Measurements from ENCODE around the genes ASNS and CYP3A4.

DNA sequence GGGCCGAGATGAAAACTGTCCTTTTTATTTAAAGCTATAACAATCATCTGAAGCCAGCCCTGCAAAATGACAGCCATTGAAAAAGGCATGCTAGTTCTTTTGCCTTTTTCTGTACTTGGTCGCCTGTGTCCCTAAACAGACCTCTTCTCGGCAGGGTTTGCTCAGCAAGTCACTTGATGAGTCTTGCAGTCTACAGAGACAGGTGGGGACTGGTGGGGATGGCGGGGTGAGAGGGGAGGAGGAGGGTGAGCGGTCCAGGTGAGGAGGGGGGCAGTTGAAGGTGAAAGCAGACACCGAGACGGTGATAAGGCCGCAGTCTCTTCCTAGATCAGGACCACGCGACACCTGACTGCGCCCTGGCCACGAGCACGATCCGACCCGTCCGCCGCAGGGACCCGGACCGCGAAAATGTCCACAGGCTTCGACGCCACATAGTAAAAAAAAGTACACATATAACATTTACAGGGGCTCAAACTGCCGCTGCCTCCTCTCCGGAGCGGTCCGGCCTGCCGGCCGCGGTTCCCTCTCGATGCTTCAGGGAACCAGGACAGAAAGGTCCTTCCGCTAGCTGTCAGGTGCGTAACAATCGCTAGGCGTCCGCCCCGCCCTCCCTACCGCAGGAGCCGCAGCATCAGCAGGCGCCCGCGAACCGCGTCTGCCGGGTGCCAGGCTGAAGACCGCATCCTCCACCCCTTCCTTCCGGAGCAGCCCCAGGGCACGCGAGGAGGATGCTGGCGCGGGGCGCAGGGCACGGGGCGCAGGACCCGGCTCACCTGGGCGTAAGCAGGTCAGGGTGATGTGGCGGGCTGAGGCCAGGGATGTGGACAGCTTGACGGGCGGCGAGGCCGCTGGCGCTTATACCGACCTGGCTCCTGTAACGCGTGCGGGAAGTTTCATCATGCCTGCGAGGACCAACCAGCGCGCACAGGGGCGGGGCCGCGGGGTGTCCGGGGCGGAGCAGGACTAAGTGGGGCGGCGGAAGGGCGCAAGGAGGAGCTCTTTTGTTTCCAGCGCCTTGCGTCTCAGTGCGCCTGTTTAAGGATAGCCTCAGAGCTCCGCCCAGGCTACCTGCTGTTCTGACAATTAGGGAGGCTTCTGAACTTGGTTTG, at the start of gene ASNS:
TSS of gene ASNS (minus strand) at position 831 of the 1,109 bp plus-strand sequence.
- RRBS = 7% methylated on average over 11 of the region's 80 CpGs

DNA sequence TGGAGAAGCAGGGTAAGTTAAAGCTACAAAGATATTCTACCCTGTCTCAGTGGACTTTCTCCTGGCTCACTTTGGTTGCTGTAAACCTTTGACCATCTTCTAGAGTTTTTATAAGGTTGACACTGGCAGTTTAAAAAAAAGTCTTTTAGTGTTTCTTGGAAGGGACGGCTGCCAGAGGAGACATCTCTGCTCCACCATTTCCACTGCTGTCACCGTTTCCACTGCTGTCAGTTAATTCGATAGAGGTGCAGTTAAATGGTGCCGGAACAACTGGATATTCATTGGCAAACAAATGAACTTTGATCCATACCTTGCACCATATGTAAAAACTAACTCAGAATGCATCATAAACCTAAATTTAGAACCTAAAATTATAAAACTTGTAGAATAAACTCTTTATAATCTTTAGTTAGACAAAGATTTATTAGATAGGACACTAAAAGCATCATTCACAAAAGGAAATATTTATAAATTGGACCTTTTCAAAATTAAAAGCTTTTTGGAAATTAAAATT, 42.7 kb downstream of the LMTK2 start:
- RRBS = no CpG with 5 or more reads among the region's 4 CpGs

GRCh38 chr7:98301734-98302330, 20.3 kb downstream of the BRI3 start:
- RRBS = no CpG with 5 or more reads among the region's 19 CpGs

DNA sequence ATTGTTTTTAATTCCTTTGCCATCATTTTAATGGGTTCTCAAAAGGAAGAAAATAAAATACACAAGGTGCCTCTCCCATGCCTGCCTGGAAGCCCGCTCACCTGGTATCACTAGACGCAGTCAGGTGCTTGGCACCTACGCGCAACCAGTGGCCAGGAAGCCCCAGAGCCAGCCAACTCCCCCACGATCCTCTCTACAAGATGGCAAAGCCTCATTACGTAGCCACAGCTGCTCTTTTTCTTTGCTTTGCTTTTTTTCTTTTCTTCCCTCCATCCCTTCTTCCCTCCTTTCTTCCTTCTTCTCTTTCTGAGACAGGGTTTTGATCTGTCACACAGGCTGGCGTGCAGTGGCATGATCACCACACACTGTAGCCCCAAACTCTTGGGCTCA, 34.3 kb downstream of the BAIAP2L1 start:
- RRBS = no CpG with 5 or more reads among the region's 7 CpGs

- RRBS = no CpG with 5 or more reads among the region's 2 CpGs
Measured at GRCh38 chr7:98565266-98565608, 51.8 kb upstream of the NPTX2 start.

- RRBS = no CpG with 5 or more reads among the region's 13 CpGs
Measured at GRCh38 chr7:98642053-98642752, 25.1 kb downstream of the NPTX2 start.

DNA sequence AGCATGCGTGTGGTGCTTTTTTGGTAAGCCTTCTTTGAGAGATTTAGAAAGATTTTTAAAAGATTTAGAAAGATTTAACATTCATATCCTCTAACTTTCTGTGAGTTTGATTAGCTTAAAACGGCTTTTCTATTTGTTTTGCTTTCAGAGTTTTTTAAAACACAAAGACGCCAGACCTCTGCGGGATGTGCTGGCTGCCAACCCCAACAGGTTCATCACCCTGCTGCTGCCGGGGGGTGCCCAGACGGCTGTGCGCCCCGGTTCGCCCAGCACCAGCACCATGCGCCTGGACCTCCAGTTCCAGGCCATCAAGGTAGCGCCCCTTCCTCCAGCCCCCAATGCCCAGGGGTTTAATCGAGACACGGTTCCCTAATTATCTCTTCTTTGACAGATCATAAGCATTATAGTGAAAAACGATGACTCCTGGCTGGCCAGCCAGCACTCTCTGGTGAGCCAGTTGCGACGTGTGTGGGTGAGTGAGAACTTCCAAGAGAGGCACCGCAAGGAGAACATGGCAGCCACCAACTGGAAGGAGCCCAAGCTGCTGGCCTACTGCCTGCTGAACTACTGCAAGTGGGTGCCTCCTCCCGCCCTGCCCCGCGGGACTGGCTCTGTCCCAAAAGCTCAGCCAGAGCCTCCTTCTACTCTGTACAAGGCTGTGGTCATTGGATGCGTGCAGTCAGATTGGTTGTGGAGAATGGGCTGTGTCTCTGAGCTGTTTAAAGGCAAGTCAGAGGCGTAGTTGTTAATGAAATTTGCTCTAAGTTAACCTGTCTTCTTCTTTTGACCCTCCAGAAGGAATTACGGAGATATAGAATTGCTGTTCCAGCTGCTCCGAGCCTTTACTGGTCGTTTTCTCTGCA, 71.2 kb downstream of the TRRAP start:
- RRBS = no CpG with 5 or more reads among the region's 25 CpGs

DNA sequence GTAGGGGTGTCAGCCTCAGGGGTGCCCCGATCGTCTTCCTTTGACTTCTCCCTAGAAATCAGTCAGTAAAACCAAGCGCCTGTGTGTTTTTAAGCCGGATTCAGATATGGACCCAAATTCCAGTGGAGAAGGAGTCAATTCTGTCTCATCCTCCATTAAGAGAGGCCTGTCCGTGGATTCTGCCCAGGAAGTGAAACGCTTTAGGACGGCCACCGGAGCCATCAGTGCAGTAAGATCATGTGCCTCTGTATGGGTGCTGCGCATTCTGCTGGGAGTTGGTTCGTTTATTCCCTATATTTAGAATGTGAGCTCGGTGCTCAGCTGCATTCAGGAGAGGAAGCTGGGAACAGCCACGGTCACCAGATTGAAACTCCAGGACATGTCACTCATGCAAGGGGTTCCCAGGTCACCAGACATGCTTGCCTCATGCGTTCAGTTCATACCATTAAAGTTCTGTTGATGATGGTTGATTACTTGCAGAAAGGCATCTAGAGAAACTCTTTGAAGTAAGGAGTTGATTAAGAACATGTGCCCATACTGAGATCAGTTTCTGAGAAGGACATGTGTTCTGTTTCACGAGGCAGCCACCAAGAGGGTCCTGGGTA, 78.1 kb downstream of the TRRAP start:
- RRBS = 100% methylated on average over 4 of the region's 14 CpGs

DNA sequence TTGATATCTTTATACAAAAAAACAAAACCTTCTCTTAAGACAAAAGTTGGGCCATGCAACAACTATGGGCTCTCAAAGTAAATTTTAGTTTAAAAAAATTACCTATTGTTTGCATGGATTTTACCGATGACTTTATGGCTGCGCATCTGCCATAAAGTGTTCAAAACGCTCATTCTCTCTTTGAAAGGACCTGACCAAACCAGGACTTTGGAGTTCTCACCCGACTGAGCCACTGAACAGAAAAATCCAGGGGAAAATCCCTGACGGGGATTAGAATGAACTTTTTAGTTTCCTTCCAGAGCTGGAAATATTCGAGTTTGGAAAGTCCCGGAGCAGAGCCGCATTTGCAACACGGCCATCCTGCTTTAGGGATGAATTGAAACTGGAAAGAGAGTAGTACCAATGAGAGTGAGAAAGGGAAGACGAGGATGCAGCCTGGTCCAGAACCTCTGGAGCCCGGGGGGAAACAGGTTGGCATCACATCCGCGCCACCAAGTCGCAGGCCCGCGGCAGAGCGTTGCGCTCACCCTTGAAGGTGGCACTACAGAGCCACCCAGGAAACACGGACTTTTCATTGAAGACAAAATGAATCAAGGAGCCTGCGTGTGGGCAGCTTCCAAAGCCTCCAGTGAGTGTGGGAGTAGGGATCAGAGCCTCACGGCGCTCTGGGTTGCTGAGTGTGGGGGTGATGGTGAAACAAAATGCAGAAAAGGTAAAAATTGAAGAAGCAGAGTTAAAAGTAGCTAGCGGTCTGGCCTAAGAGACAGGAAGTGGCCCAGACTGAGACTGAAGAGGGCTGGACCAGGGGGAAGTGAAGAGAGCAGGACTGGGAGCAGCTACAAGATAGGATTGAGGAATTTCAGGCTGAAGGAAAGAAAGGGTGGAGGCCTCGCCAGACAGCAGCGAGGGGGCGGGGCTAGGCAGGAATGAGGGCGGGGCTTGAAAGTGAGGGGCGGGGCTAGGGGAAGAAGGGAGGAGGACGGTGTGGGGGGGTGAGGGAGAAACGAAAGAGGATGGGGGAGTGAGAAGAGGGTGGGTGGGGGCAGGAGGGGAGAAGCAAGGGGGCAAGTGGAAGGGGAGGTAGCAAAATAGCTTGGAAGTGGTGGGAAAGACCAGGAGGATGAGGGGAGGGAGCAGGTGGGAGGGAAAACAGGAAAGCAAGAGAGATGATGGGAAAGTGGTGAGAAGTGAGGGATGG, 1.9 kb downstream of the SMURF1 start:
- RRBS = 9% methylated on average over 3 of the region's 30 CpGs

DNA sequence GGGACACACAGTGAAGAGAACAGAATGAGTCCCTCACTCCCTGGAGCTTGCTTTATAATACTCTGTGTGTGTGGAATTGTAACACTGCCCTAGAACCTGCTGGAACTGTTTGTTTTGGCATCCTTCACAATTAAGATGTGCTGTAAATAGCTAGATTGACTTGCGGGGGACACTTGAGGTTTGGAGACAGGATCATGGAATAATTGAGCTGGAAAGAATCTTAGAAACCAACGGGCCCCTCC, 57.7 kb upstream of the ARPC1A start:
- RRBS = no CpG with 5 or more reads among the region's 2 CpGs

DNA sequence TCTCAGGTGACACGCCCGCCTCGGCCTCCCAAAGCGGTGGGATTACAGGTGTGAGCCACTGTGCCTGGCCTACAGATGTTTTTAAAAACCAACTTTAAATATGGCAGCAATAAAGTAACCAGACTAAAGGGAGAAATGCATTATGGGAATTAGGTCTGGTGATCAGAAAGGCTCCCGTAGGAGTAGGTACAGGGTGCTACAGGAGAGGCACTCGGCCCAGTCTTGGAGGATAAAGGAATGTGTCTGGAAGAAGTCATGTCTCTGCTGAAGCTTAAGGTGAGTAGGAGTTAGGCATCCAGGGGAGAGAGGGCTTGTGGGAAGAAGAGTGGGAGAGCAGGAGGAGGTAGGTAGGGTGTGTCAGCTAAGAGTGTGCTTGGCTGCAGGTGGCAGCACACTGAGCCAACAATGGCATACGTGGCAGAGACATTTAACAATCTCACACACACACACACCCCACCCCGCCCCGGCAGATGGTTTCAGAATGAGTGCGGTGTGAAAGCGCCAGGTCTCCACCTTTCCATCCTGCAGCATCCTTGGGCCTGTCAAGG, 11.3 kb upstream of the ARPC1A start:
- RRBS = no CpG with 5 or more reads among the region's 11 CpGs

GRCh38 chr7:99419794-99420845, 11.4 kb downstream of the BUD31 start:
- RRBS = no CpG with 5 or more reads among the region's 22 CpGs

- RRBS = no CpG with 5 or more reads among the region's 8 CpGs
Measured at GRCh38 chr7:99449176-99449858, 10.6 kb downstream of the CPSF4 start.

DNA sequence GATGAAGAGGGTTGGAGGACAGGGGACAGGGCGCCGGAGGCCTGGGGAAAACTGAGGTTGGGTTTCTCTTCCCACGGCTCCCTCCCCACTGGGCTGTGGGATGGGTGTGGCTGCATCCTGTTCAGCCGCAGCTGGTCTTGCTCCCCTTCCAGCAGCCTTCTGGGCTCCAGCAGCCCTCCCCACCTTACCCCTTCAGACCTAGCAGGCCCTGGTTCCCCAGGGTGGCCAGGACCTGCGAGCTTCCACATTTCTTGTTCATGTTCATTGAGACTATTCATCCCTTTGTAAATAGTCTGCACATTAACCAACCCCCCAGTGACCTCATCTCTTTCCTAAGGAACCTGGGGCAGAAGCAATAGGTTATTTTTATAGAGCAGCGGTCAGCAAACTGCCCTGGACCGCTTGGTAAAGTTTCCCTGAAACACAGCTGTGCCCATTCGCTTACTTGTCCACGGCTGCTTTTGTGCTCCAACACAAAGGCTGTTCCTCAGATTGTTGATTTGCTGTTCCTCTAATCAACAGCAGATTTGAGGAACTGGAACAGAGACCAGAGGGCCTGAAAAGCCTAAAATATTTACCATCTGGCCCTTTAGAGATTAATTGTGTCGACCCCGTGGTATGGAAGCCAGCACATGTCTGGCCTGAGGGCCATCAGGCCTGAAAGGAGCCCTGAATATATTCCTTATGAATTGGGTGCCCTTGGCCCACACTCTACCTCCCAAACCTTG, 6.3 kb downstream of the ZNF789 start:
- RRBS = no CpG with 5 or more reads among the region's 11 CpGs

GRCh38 chr7:99551341-99551596, 645 bp downstream of the FAM200A start:
- RRBS = no CpG with 5 or more reads among the region's 12 CpGs

GRCh38 chr7:99571167-99571986, 12.9 kb downstream of the ZNF655 start:
- RRBS = no CpG with 5 or more reads among the region's 4 CpGs

DNA sequence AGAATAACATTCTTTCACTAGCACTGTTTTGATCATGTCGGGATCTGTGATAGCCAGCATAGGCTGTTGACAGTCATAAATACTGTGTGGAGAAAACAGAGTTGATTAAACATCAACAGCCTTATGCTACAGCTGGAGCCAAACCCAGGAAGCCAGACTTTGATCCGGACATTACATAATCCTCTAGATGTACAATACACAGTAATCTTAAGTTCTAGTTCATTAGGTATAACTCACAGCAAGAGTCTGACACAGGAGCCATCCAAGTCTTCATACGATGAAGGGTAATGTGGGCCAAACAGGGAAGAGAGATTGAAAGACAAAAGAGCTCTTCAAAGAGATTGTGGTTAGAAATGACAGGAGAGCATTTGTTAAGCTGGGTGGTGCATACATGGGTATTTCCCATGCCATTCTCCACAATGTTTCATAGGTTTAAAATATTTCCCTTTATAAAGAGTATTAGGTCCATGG, 14.6 kb downstream of the CYP3A7 start:
- RRBS = no CpG with 5 or more reads among the region's 3 CpGs

- RRBS = no CpG with 5 or more reads among the region's 1 CpG
Measured at GRCh38 chr7:99784085-99784510, at the start of gene CYP3A4. CYP3A4 (minus strand) TSS chr7:99784184.

DNA sequence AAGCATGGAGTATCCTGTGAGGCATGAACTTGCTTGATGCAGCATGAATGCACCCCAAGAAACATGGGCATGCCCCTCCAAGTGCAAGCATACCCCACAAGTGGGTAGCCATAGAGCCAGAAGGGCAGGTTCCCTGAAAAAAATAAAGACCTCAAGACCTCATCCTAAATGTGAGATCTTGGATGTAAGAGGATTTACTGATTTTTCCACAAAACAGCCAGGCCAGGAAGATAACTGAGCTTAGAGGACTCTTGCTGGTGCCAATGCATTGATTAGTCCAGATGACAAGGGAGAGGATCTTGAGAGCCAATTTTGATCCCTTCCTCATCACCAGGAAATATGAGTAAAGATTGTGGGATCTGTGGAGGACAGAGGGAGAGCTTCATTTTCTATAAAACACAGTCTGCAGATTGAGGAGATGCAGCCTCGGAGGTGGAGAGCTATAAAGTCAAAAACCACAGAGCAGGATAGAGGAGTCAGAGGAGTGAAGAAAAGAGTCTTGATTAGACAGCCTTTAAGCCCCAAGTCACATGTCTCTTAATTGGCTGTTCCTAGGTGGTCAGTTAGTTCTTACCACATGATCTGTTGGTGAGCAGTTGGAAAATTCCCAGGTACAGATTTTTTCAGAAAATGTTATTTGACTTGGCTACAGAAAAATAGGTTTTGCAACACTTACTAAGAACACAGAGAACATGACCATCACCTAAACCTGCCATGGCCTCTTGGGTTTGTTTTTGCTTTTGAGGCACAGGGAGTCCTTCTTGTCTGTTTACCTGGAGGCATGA, 921 bp upstream of the CYP3A43 start:
- RRBS = no CpG with 5 or more reads among the region's 1 CpG